MCF 10A (cell line): ENCODE data around the gene IQCG.

DNA sequence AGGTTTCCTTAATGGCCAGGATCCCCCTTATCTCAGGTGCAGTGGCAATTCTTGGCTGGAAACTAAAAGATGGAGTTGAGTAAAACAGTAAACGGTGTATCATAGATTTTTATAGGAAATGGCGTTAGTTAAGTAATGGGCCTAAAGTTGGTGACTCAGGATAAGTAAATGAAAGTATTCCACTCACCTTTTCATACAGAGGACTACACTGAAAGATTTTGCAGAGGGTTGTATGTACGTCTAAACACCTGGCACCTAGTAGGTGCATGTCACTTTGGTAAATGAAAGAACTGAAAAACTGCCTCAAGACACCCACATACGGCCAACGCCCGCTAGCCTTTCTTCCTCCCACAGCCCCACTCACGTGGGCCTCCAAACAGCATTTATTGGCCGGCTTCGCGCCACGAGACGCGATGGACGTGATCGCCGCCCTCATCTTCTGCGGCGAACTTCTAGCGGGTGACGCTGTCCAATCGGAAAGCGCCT lies at the start of gene IQCG:
Gene IQCG, minus strand, starts transcription at position 334 of the 486 bp plus-strand sequence.
- PRO-cap: bidirectional peak, plus-strand start outside the sequence, minus-strand start at position 358 of the sequence
- RRBS: 0% methylated on average over 3 of the region's 22 CpGs

- PRO-cap: no peak
- RRBS: no CpG with 5 or more reads among the region's 2 CpGs
These were observed 78.4 kb downstream of the LMLN start for GRCh38 chr3:198038421-198038862.

GRCh38 chr3:198158109-198158502 lies 198.1 kb downstream of the LMLN start:
- PRO-cap: no peak
- RRBS: no CpG with 5 or more reads among the region's 11 CpGs